Thoracic aorta (tissue), 1 donor: ENCODE measurements around a stretch of chr3.

- RAMPAGE, long total RNA, result no peak
These were observed 32.4 kb upstream of the FBLN2 start for GRCh38 chr3:13516470-13516914.

GRCh38 chr3:13530628-13531002 is 18.3 kb upstream of the FBLN2 start:
- RAMPAGE, long total RNA, result no peak

DNA sequence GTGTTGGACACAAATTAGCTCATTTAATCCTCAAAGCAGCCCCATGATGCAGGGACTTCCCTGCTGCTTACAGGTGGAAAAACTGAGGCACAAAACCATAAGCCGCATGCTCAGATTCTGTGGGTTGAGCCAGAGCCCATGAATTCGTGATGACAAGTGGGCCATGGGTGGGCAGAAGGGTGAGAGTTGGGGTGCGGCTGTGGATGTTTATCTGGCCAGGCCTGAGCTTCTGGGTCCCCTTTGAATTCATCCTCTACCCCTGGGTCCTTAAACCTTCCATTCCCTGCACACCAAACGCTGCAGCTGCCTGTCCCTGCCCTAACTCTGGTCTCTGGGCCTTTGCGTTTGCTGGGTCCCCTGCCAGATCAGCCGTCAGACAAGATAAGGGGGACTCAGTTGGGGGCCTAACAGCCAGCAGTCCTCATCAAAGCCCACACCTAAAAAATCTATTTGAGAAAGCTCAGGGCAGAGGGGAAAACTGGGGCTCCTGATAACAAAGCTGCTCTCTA is 26.3 kb downstream of the FBLN2 start:
- RAMPAGE, long total RNA, result no peak

DNA sequence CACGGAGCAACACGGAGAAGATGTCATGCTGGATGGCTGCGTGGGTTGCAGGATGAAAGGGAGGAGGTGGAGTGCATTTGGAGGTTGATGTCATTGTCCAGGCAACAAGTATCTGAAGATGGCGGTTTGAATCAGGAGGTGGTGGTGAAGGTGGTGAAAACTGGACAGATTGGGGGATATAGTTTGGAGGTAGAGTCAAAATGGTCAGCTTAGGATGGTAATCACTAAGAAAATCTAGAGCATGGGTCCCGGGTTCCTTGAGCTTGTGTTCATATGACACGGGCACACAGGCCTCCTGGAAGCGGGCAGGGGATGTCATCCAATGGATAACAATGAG is 13.1 kb downstream of the WNT7A start:
- RAMPAGE, long total RNA, result no peak

GRCh38 chr3:13867130-13867596 is 12.7 kb downstream of the WNT7A start:
- RAMPAGE, long total RNA, result no peak

DNA sequence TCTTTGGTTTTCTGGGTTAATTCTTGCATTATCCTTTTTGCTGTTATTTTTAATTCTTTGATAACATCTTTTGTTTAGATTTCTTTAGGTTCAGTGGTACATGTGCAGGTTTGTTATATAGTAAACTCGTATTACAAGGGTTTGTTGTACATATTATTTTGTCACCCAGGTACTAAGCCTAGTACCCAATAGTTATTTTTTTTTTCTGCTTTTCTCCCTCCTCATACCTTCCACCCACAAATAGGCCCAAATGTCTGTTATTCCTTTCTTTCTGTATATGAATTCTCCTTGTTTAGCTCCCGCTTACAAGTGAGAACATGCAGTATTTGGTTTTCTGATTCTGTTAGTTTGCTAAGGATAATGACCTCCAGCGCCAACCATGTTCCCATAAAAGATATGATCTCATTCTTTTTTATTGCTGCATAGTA is 104.1 kb downstream of the CHCHD4 start:
- RAMPAGE, long total RNA, result no peak

DNA sequence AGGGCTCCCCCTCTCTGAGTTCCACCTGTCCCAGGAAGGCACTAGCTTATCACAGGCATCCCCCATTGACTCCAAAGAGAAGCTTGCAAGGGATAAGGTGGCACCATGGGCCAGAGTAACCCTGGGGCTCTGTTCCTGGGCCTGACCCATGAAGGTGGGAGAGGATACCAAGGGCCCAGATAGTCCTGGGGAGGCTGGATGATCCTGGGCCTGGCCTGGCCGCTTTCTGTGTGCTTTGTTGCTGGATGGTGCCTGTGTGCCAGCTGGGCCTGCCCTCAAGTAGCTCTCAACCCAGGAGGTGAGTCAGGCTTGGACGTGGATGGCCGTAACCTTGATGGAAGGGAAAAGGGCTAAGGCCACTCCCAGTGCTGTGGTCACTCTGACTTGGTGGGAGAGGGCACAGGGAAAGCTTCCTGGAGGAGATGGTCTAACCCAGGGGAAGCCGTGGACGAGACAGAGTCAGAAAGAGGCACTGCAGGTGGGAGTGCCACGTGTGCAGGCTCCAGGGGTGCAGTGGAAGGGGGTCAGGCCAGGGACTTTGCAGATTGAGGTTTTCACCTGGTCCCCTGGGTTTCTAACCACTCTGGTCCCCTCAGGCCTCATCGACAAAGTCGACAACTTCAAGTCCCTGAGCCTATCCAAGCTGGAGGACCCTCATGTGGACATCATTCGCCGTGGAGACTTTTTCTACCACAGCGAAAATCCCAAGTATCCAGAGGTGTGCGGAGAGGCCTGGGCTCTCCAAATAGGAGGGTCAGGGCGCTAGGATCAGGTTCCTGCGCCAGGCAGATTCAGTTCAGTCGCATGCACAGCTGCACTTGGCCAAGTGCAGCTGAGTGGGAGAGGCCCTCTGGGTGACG is 9.6 kb downstream of the TMEM43 start:
- RAMPAGE, long total RNA, result no peak

DNA sequence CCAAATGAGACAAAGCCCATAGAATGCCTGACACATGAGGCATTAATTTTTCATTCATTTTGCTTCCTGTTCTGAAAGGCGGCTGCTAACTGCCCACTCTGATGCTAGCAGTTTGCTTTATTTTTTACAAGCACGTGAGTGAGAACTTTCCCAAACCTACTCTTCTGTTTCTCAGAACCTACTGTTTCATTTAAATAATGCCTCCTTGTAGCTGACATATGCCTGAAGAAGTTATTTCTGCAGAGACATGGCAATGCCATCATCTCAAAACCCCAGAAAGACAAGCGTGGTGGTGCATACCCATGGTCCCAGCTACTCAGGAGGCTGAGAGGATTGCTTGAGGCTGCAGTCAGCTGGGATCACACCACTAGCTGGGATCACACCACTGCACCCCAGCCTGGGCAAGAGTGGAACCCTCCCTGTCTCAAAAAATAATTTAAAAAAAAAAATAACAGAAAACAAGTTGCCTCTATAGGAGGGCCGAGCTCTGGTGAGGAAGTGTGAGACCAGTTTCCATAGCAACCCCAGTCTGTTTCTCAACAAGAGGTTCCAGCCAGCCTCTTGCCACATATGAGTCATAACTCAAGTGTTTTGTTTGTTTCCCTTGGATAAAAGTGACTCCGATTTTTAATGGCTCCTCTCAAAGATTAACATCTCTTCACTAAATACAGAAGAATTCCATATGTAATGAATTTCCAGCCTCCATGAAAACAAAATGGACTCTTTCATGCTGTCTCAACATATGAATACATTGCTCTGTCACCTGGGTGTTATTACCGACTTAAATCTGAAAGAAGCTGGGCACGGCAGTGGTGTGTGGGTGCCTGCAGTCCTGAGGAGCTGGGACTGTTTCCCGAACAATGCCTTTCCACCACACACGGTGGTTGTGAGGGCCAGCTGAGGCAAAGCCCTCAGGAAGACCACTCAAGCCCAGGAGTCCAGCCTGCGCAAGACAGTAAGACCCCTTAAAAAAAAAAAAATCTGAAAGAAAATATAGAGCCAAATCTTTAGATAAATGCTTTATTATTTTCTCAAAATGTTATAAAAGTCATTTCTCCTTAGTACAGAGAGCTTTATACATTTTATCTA is 19.6 kb downstream of the TMEM43 start:
- RAMPAGE, long total RNA, result no peak

DNA sequence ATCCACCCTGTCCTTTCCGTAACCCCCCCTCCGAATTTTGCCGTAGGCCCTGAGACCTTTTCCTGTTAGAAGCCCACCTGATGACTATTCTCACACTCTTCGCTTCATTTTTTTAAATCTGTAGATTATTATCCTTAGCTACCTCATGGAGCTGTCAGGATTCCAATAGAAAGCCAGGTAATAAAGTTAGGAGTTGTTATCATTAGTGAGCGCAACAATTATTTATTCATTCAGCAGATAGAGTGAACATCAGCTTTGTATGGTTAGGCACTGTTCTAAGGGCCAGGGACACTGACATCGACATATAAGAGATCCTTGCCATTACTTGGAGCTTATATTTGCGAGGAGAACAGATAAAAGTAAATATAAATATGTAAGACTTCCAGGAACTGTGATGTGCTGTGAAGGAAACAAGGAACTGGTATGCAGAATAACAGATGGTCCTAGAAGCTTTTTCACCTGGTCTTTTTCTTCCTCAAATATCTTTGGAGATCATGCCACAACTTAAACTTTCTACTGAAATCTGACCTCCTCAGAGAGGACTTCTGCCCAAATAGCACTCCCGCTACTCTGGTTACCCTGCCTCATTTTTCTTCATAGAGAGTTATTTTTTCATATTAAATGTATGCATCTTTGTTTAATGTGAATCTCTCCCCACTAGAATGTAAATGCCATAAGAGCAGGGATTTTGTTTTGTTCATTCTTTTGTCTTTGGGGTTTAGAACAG is 540 bp downstream of the LSM3 start:
- RAMPAGE, long total RNA, result no peak

DNA sequence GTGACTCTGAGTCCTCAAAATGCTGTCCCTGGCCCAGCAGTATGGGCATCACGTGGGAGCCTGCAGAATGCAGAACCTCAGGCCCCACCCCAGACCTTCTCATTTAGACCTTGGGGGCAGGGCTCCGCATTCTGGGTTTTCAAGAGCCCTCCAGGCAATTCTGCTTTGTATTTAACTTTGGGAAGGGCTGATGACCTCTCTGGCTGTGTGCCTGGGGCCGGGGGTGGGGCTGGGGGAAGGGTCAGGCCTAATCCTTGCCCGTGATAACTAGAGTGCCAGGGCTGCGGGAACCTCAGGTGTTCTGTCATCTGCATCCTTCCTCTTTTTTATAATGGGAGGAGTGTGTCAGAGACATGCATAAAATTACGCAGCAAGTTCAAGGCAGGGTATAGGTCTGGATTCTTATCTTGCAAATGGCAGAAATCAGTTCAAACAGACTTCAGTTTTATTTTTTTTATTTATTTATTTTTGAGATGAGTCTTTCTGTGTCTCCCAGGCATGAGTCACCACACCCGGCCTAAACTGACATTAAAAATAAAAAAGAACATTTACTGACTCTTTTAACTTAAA is 11.2 kb downstream of the SLC6A6 start:
- RAMPAGE, long total RNA, result no peak

DNA sequence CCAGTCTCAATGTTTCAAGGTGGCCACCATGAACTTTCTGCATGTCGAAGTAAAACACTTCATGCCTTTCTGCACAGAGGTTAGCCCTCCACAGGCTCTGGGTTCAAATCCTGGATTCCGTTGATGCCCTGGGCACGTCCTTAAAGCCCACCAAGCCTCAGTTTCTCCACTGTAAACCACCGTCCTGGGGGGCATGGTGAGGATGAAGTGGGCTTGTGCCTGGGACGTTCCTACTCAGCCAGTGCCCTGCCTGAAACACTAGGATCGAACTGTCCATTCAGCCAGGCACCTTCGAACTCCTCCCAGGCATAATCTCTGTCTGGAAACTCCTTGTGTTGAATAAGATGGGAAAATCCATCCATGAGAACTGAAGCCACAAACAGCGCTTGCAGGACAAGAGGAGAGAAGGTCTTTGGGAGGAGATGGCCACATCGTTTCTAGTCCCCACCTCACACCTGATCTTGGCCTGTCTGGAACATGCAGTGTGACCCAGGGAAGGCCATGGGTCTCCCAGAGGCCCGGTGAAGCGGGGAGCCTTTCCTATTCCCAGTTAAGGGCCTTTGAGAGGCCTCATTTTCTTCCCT is 62.5 kb downstream of the SLC6A6 start:
- RAMPAGE, long total RNA, result no peak

- RAMPAGE, long total RNA, result no peak
These were observed 17.1 kb downstream of the GRIP2 start for GRCh38 chr3:14522862-14523707.

GRCh38 chr3:14949085-14949637 is 1.8 kb downstream of the NR2C2 start:
- RAMPAGE, long total RNA, result start-site peak on the plus strand at chr3:14948989-14949404, 14 reads

- RAMPAGE, long total RNA, result no peak
These were observed 14.8 kb downstream of the NR2C2 start for GRCh38 chr3:14962120-14962728.

- RAMPAGE, long total RNA, result no peak
These were observed 27.1 kb downstream of the MRPS25 start for GRCh38 chr3:15037606-15038849.

- RAMPAGE, long total RNA, result no peak
These were observed 1.2 kb downstream of the MRPS25 start for GRCh38 chr3:15064015-15064277.

DNA sequence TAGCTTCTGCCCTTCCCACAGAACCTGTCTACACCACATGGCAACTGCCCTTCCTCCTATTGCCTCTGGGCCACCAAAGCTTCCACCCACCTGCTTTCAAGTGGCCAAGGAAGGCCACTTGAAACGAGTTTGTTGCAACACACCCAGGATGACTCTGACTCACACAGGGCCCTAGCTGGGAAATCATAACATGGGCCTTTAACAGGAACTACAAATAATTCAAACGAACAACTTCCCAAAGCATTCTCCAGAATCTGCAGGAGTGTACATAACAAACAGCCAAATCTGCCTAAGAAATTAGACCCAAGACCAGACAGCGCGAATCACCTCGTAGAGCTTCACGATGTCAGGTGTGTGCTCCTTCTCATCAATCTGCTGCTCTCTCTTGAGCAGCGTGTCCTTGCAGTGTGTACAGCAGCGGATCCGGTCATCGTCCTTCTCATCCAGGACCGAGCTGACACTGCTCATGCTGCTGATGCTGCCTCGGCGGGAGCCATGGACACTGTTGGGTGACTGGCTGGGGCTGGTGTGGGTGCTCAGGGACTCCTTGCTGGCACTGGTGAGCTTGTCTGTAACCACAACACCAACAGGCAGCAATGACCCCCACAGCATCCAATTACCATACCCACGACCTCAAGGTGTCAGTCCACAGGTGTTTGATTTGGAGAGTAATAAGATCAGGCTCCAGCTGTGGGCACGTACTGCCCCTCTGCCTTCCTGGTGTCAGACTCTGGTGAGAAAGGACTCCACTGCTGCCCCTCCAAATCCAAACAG is 16.7 kb downstream of the RBSN start:
- RAMPAGE, long total RNA, result no peak

- RAMPAGE, long total RNA, result start-site peak on the minus strand at chr3:15256855-15257325, 29 reads
These were observed 50.9 kb downstream of the CAPN7 start for GRCh38 chr3:15256605-15257590.

GRCh38 chr3:15261715-15262382 is 55.8 kb downstream of the CAPN7 start:
- RAMPAGE, long total RNA, result start-site peak on the minus strand at chr3:15262085-15262262, 8 reads

GRCh38 chr3:15295369-15296158 is 36.8 kb downstream of the SH3BP5 start:
- RAMPAGE, long total RNA, result no peak